Hepatocyte (in vitro differentiated cells and primary cell): ENCODE results near the gene PGM1.

GRCh38 chr1:61227016-61227715 lies 144.8 kb downstream of the NFIA start:
- RAMPAGE, long total RNA = no peak
- RRBS = no CpG with 5 or more reads among the region's 9 CpGs

GRCh38 chr1:61227761-61228701 lies 145.7 kb downstream of the NFIA start:
- RAMPAGE, long total RNA = no peak
- RRBS = no CpG with 5 or more reads among the region's 4 CpGs

DNA sequence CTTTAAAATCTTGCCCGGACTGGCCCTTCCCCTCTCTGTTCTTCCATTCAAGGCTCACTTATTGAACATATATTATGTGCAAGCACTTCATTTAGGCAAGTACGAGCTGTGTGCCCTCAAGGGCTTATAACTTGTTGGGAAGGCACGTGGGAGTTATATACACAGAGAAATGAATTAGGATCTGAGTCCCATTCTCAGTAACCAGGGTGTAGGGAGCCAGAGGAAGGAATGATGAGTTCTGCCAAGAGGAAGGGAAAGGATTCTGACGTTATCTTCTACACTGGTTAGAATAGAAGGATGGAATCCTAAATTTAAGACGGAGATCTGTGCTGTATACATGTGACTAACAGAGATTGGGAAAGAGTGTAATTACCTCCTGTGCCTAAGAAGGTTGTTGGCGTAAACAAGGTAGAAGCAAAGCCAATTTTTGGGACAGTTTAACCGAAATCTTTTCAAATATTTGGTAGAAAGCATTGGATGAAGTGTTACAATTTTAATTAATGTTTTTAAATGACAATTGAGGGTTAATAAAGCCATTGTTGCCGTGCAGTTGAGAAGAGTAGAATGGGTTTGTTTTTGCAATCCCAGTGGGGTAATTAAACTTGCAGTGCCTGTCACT lies 177.1 kb downstream of the NFIA start:
- RAMPAGE, long total RNA = no peak
- RRBS = no CpG with 5 or more reads among the region's 8 CpGs

GRCh38 chr1:61337837-61339009 lies 255.9 kb downstream of the NFIA start:
- RAMPAGE, long total RNA = no peak
- RRBS = 0% methylated on average over 1 of the region's 16 CpGs

- RAMPAGE, long total RNA = no peak
- RRBS = no CpG with 5 or more reads among the region's 3 CpGs
Observed at GRCh38 chr1:61491422-61491612, 233.6 kb downstream of the TM2D1 start.

GRCh38 chr1:61591642-61592295 lies 133.2 kb downstream of the TM2D1 start:
- RAMPAGE, long total RNA = no peak
- RRBS = no CpG with 5 or more reads among the region's 11 CpGs

DNA sequence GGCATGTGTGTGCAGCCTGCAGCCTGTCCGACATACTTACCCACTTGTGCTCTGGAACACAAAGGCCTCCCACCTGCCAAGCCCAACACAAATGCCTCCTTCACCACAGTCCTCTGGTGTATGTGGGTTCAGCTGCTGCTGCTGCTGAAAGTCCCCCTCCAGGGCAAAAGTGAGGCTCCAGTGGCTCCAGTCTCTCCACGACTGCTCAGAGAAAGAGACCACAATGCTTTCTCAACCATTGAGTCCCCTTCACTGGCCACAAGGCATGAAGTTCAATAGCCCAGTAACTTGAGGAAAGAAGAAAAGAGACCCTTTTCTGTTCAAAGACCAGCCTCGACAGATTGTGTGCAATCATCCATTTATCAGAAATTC lies 19.3 kb downstream of the KANK4 start:
- RAMPAGE, long total RNA = no peak
- RRBS = no CpG with 5 or more reads among the region's 3 CpGs

GRCh38 chr1:62444450-62444969 lies 7.7 kb downstream of the USP1 start:
- RAMPAGE, long total RNA = no peak
- RRBS = no CpG with 5 or more reads among the region's 1 CpG

DNA sequence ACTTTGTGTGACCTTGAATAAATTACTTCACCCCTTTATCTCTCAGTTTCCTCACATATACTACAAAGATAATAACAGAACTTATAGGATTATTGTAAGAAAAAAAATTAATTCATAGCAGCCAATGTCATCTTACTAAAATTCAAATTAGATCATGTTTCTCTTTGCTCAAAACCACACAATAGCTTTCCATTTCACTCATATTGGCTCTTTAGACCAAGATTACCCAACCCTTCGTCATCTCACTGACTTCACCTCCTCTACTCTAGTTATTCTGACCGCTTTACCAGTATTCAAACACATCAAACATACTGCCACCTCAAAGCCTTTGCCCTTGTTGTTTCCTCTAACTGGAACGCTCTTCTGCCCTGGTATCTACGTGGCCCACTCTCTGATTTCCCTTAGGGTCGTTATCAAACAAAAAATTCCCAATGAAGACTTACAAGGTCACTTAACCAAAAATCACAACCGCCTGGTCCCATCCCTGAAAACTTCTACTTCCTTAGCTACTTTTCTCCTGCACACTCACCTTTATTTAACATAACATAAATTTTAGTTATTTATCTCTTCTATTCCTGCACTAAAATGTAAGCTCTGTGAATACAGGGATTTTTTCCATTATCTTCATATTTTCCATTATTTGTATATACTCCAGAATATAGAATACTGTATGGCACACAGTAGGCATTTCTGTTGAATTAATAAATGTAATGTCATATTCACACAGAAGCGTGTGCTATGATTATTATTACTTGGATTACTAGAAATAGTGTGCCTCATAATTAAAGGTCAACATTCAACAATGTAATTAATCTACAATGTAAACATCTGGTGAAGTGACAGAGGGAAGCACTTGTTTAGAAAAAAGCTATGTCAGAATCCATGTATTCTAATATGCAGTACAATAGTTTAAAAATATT lies 1.9 kb downstream of the ANGPTL3 start:
- RAMPAGE, long total RNA = no peak
- RRBS = no CpG with 5 or more reads among the region's 7 CpGs

GRCh38 chr1:62733745-62734268 lies 45.6 kb upstream of the DOCK7 start:
- RAMPAGE, long total RNA = no peak
- RRBS = no CpG with 5 or more reads among the region's 2 CpGs

- RAMPAGE, long total RNA = no peak
- RRBS = 6% methylated on average over 5 of the region's 14 CpGs
Observed at GRCh38 chr1:63321542-63321769, 911 bp upstream of the FOXD3 start.

GRCh38 chr1:63547460-63548435 lies 24.4 kb downstream of the EFCAB7 start:
- RAMPAGE, long total RNA = no peak
- RRBS = no CpG with 5 or more reads among the region's 3 CpGs

DNA sequence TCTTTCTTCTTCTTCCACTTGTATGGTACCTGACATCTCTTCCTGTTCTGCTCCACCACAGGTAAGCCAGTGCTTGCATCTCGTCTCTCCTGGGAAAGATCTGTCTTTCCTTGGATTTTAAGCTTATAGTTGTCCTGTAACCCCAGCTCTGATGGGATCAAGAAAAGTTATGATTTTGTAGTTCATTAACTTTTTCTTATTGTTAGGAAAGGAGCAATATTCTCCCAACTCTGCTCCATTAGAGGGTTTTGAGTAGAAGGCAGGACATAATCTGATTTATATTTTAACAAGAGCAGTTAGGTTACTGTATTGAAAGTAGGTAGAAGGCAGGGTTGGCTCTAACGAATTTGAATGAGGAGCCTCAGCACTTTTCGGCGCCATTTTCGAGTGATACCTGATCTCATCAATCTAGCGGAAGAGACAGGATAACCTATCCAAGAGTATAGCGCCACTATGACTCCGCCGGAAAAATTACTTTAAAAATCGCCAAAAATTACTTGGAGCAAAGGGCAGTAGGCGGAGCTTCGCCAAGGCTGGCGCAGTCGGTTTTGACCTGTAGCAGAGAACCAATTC lies 25.3 kb downstream of the EFCAB7 start:
- RAMPAGE, long total RNA = no peak
- RRBS = no CpG with 5 or more reads among the region's 14 CpGs

DNA sequence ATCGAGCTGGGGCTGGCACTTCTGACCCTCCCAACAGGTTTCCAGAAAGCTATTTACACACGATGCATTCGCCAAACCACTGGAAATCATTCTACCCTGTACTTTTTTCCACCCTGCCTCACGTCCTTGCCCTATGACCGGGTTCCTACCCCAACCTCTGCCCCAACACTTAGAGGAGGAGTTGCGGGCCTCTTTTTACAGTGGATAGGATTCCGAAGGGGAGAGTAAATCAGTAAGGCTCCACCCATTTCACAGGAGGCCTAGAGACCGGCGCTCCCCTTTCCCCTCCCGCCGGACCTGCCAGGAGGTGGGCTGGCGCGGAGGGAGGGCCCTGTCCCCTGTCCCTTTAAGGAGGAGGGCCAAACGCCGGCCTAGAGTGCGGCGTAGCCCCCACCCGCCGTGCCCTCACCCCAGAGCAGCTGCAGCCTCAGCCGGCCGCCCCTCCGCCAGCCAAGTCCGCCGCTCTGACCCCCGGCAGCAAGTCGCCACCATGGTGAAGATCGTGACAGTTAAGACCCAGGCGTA lies at the start of gene PGM1:
Gene PGM1, plus strand, starts transcription at position 413 of the 525 bp plus-strand sequence.
- RAMPAGE, long total RNA = no peak
- RRBS = 1% methylated on average over 18 of the region's 28 CpGs

DNA sequence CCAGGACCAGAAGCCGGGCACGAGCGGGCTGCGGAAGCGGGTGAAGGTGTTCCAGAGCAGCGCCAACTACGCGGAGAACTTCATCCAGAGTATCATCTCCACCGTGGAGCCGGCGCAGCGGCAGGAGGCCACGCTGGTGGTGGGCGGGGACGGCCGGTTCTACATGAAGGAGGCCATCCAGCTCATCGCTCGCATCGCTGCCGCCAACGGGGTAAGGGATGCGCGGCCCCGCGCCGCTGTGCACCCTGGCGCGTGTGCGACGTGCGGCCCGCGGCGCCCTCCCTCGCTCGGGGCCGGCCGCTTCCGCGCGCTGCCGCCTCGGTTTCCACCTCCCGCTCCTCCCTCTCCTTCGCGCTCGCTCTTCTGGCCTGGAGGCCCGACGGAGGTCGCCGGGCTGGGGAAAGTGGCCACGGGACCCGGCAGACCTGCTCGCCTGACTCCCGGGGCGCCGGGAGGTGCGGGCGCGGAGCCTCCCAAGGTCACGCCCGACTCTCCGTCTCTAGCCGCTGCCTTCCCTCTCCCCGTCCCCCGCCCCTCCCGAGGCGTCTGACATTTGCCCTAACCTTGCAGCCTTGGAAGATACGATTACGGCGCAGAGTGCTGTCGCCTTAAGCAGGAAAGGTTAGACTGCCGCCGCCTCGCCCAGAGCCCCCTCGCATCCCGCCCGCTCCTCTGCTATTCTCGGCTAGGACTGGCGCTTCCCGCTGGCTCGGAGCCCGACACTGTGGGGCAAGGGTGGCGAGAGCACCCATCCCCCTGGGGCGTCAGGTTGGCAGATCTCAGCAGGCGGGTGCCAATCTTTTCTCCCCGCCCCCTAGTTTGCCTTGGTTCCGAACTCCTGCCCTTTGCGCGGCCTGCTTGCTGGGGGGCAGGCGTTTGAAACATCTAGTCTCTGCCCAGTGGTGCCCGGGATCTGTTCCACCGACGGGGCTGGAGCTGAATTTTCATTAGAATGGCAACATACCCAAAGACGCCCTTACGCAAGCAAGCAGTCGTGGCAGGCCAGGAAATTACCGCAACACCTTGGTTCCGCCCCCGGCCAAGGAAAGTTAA lies 639 bp downstream of the PGM1 start:
- RAMPAGE, long total RNA = no peak
- RRBS = 1% methylated on average over 26 of the region's 100 CpGs

GRCh38 chr1:63782363-63783327 lies 8.8 kb downstream of the ROR1 start:
- RAMPAGE, long total RNA = no peak
- RRBS = no CpG with 5 or more reads among the region's 7 CpGs

DNA sequence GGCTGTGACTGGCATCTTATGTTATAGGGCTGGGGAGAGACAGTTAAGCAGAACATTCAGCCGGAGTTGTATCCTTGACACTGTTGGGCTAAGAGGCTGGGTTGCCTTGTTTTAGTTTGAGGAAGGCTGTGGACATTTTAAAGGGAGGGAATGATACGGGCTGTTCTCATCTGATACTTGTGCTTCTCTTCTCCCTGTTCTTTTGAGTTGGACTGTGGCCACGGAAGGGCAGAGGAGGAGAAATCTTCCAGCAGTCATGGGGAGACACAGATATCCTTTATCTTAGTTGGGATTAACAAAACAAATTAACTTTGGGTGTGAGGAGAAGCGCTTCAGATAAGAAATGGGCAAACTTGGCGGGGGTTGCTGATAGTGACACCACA lies 138.8 kb downstream of the ROR1 start:
- RAMPAGE, long total RNA = no peak
- RRBS = no CpG with 5 or more reads among the region's 5 CpGs

GRCh38 chr1:64471026-64472089 lies 1.4 kb downstream of the CACHD1 start:
- RAMPAGE, long total RNA = no peak
- RRBS = 8% methylated on average over 9 of the region's 48 CpGs

DNA sequence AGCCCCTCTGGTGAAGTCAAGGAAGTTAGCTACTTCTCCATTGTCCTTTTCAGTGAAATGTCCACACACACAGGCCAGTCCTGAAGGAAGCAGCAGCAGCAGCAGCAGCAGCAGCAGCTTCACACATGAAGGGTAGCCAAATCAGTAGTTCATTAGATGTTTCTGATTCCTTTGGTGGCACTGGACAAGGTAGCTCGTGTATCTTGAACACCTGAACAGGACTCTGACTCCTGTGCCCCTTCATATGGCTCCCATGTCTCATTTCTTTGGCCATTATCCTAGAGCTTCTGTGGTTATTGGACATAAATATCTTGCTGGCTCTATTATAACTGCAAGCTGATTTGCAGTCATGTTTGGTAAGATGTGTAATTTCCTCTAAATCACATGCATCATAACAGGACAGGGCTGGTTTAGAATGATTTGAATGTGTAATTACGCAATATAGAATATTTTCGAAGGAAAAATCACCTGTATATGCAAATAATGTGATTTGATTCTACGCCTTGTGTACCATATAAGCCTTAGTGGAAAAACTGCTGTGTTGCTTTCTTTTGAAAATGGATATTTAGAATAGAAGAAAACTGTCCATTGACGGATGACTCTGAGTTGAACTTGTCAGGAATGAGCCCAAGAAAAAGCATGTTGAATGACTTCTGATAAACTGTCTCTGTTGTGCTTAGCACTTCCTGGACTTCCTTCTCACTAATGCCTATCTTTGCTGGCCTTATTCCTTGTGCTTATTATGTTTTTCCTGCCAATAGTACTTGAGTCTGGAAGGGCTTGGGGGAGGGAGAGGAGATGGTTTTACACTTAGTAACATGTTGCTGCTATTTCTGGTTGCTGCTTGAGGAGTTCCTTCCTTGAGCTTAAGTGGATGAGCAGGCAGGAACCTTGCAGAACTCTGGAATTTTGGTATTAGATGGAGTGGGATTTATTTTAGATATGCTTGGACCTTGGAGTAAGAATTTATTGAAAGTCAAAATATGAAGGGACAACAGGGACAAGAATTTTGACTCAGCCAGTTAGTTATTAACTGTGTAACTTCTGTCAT lies 6.4 kb downstream of the CACHD1 start:
- RAMPAGE, long total RNA = no peak
- RRBS = no CpG with 5 or more reads among the region's 5 CpGs

DNA sequence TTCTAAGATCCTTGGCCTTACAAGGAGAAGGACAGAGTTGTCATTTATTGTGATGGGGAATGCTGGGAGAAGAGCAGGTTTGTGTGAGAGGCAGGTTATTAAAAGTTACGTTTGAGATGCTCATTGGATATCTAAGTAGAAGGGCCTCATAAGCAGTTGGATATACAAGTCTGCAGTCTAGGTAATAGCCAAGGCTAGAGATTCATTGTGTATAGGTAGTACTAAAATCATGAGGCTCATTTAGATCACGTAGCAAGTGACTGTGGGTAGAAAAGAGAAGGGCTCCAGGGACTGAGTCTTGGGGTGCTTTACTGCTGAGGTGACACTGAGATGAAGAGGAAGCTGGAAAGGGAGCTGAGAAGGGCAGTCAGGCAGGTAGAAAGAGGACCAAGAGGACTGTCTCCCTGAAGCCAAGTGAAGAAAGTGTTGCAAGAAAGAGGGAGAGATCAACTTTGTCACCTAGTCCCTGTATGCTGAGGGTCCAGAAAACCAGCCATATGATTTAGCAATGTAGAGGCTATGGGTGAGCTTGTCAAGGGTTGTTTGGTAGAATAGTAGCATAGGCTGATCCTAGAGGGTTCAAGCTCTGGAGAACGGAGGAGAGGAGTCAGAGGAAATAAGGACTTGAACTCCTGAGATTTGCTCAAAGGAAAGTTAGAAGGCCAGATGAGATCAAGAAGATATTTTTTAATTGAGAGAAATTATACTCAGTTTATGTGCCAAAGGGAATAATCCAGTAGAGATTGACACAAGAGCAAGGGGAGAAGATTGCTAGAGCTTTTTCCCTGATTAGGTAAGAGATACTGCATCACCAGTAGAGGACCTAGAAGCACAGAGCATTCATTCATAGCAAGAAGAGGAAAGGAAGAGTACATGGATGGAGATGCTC lies 137.2 kb downstream of the CACHD1 start:
- RAMPAGE, long total RNA = no peak
- RRBS = no CpG with 5 or more reads among the region's 3 CpGs